REH cell (cell line): ENCODE data around the gene TXLNB.

- PRO-cap = bidirectional peak, plus-strand start at chr6:139029504, minus-strand start at chr6:139029501
These were observed 886 bp downstream of the ABRACL start for GRCh38 chr6:139029430-139029832.

DNA sequence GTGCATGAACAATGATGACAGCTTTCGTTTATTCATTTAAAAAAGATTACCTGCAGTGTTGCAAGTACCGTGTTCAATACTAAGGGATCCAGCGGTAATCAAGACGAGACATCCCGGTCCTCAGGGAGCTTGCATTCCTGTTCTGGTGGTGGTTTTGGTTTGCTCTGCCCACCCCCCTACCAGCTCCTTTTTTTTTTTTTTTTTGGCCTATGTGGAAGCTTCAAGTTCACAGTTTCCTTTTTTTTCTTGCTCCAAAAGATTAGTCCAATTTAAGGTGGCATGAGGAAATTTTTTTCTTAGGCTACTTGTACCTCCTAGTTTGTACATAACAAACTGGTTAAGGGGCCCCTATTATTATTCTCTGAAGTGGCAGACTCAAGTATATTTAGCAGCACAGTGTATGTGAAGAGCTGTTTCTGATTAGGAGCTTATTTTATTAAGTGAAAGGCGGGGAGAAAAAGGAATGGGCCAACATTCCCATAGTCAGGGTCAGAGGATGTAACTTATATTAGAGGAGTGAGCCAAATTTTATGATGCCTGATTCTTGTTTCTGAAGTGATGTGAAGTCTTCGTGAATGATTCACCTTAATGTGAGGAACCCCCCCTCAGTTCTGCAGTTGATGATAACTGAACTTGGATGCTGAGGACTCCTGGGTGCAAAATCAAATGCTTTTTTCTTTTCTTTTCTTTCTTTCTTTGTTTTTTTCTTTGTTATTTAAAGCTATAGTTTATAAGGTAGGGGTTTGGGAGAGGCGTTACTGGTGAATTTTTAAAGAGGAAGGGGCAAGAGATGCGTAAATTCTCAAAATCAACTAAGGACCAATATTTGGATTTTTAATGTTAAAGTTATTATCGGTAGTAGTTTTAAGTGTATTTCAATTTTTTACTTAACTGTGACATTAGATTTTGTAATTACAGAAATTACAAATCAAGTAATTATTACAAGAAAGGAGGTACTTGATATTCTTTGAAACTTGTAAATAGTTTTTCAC, 2.9 kb downstream of the HECA start:
- PRO-cap = no peak

GRCh38 chr6:139144054-139145236, 9.6 kb downstream of the HECA start:
- PRO-cap = no peak

DNA sequence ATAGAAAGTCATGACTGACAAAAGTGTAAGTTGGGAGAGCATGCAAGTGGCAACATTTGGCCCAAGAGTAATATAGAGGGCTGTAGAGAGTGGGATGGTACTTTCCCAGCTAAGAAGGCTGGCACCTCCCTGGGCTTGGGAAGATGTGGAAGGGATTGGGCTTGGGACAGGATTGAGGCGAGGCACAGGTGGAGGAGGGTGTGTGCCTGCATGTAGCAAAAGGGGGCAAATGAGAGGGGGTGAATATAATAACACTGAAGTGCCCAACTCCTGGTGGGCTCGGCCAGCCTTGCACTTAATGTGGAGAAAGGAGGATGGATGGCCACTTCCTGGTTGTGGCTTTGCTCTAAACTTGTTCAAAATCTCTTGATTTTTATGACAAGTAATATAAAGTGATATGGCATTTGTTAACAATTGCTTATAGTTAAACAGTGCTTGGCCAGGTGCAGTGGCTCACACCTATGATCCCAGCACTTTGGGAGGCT, 22.8 kb downstream of the HECA start:
- PRO-cap = no peak

GRCh38 chr6:139178124-139178575, 43.3 kb downstream of the HECA start:
- PRO-cap = no peak

- PRO-cap = bidirectional peak, plus-strand start at chr6:139292134, minus-strand start at chr6:139292019
These were observed at the start of gene TXLNB for GRCh38 chr6:139291536-139292596. TXLNB (minus strand) TSS chr6:139291998.

DNA sequence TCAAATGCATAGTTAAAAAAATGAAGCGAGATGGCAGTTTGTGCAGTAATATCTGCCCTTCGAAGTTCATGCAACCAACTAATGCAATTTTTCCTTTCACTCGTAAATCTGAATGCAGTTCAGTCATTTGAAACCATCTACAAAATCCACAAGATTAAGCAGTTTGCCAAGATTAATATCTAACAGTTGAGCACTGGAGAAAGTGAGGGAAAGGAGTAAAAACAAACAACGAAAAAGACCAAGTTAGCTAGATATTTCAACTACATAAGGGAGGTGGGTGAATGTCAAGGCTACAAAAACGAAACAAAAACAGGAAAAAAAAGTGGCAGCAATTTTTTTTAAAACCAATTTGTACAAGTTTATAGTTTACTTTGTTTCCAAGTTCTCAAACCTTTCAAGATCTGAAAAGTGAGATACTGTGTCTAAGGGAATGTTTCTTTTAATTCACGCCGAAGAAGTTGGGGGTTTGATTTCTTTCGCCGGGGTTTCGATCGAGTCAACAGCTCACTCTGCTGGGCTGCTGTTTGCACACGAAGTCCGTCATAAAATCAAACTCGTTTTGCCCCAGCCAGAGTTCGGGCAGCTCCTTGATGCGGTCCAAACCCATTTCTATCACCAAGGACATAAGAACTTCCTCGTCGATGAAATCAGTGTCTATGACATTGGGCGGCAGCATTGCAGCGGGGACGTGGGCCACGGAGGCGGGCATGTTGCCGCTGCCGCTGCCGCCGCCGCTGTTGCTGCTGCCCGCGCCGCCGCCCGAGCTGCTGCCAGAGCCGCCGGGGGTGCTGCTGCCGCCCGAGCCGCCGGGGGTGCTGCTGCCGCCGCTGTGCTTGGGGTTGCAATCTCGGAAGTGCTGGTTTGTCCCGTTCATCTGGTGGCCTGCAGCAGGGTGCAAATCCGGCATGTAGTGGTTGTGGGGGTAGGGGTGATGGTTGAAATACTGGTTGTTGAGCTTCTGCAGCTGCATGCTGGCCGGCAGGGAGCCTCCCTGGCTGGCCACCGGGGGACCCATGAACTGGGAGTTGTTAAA, 1.5 kb downstream of the CITED2 start:
- PRO-cap = unidirectional peak, plus-strand start at position 471 of the sequence; bidirectional peak, plus-strand start at position 672 of the sequence, minus-strand start at position 739 of the sequence; bidirectional peak, plus-strand start at position 864 of the sequence, minus-strand start at position 912 of the sequence

GRCh38 chr6:139442112-139442499, 67.7 kb upstream of the CITED2 start:
- PRO-cap = no peak

GRCh38 chr6:139486162-139486664, 111.8 kb upstream of the CITED2 start:
- PRO-cap = no peak

DNA sequence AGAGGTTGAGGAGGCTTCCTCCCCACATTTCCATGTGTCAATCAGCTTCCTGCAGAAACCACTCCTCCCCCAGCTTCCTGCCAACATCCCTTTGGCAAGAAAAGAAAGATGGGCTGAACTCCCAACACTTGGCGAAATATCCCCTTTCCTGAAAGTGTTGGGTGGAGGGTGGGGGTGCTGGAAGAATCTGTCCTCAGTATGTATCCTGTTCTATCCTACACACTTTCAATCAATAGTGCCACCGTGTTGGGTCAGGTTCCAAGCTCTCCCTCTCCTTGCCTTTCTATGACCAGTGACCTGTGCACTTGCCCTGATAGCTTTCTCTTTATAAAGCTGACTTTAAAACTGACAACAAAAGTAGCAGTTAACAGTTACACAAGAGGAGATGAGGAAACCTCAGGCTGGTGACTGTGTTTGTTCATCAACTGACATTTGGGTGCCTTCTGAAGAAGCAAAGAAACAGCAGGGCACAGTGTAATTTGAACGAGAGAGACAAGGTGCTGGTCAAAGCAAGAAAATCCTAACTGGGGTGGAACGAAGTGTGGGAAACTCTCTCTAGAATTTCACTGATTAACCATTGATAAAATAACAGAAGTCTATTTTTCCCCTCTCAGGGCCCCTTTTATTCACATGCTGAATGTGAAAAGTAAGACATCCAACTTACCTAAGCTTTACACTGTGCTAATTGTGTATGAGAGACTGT, 252.2 kb upstream of the CITED2 start:
- PRO-cap = no peak

GRCh38 chr6:139708983-139709263, 334.5 kb upstream of the CITED2 start:
- PRO-cap = no peak

DNA sequence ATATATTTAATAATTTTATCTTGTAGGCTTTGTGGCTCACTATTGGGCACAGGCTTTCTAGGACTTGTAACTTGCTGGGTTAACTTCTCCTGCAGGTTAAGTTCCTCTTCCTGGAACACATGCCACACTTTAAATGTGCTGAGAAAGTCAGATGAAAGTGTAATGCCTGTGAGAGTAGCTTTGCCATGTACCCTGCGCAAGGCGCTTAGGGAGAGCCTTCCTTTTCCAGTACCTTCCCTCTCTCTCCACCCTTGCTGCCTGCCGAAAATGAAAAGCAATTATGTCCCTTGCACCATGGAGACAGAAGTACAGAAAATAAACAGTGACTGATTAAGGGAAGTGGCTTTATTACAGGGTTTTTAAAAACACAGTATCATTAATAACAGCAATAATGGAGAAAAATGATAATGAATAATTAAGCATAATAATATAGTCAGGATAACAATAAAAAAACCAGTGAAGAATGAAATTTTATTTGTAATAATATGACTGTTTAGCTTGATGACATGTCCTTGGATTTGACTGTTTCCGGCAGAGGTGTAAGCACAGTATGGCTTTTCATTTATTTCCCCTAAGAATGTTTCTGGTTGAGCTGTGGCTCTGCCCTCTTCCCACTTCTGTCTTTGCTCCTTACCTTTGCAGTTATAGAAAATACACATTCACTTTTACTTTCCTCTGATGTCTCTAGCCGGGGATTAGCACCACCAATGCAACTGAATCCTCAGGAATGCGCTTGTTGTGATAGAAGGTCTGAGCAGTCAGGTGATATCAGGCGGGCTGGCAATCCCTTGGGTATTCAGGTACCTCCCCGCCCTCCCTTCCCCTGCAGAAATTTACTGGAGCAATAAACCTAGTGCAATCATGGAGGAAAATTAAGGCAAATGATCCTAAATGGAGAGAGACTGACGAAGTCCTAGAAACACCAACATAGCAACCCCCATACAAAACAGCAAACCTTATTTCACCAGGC, 472.4 kb upstream of the CITED2 start:
- PRO-cap = no peak

DNA sequence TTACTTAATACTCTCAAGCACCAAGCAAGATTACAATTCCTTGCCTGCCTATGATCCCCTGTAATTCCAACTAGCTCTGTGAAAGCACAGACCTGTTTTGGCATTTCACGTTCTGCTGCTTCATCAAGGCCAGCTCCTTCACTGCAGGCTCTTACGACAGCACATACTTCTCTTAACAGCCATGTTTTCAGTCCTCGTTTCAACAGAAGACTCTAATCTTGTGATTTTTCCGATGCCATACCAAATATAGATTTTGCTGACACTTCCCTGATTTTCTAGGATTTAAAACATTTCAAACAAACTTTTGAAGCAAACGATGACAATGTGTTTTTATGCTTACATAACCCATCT, 616.4 kb upstream of the CITED2 start:
- PRO-cap = no peak

GRCh38 chr6:141359954-141360305, 772.8 kb upstream of the GJE1 start:
- PRO-cap = no peak

- PRO-cap = bidirectional peak, plus-strand start at chr6:141483939, minus-strand start at chr6:141483745
These were observed 649.2 kb upstream of the GJE1 start for GRCh38 chr6:141483455-141484061.

GRCh38 chr6:142147441-142147857, 386 bp downstream of the VTA1 start:
- PRO-cap = no peak

- PRO-cap = no peak
These were observed 207.6 kb downstream of the HIVEP2 start for GRCh38 chr6:142737273-142737870.

DNA sequence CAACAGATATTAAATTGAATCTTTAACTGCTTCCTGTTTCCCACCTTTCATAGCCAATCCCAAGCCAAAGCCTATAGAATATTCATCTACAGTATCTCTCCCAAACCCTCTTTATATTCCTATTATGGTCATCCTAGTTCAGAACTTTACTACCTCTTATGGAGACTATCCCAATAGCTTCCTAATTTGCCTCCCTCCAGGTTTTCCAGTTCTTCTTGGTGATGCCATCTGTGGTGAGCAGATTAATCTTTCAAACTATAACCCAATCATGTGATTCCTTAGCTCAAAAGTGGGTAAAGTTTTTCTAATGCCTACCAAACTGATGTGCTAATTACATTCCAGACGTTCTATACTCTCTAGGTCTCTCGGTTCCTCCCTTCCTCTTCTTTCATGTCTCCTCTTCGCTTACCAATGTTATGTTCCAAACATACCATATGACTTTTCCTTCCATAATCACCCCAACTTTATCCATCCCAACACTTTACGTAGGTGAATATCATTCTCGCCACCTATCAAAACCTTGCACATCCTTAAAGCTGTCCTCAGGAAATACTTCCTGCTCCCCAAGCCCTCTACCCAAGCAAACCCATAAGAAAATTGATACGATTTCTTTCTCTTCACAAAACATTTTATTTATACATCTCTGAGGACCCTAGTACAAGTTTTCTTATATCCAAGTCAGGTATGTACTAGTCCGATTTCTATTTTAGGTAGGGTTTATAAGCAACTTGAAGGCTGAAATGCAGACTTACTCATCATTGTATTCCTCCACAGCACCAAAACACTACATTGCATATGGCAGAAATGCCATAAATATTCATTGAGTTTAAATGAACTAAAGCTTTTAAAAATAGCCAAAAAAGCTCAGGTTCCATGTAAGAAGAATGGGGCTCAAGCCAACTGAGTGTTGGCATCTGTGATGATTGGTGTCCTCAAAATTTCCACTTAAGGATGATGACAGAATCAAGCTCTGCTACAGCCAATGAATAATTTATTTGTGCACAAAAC, 115.8 kb downstream of the HIVEP2 start:
- PRO-cap = no peak

GRCh38 chr6:142885044-142885874, 59.7 kb downstream of the HIVEP2 start:
- PRO-cap = bidirectional peak, plus-strand start at chr6:142885659, minus-strand start at chr6:142885582

DNA sequence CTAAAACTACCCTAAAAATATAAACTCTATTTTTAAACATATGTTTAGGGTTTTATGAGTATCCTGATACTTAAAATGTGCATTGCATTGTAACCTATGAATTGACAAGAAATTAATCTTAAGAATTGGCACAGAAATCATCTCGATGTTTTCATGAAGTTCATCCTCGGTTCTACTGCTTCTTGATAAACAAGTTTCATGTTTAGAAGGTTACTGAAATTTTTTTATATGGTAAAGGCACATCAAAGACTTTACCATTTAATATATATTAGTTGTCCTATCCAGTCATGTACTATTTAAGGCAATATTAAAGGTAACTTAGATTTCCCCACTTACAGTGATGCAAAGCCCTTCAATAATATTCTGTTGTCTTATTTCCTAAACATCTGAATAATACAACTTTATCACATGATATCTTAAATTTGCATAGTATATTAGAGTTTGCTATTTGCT, 16.7 kb downstream of the HIVEP2 start:
- PRO-cap = no peak